Mesenchymal stem cell of Wharton's jelly (primary cell): ENCODE measurements around a stretch of chr11.

DNA sequence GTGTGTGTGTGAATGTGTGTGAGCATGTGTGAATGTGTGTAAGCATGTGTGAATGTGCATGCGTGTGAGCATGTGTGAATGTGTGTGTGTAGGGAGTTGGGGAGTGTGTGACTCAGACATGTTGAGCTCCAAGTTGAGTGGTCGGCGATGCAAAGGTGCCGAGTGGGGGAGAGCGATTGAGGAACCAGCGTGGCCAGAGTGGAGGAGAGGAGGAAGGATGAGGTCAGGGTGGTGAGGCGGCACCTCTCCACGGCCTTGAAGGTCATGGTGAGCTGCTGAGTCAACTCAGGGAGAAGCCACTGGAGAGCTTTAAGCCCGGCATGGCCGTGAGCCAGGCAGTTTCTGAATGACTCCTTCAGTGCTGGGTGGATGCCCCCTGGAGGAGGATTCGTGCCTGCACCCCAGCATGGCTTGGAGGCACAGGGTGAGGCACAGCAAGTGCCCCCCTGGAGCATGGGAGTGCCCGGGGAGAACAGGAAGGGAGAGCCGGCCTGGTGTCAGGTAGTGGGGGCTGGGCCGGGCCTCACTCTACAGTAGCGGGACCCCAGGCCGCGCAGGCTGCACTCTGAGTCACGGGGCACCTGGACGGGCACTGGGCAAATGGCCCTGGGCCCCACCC, 8.3 kb upstream of the CCDC88B start:
- CAGE, long polyA plus RNA = no peak

DNA sequence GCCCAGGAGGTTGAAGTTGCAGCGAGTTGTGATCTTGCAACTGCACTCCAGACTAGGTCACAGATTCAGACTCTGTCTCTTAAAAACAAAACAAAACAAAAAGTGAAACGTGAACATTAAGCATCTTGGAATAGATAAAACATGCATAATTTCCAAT, 801 bp upstream of the CCDC88B start:
- CAGE, long polyA plus RNA = no peak

DNA sequence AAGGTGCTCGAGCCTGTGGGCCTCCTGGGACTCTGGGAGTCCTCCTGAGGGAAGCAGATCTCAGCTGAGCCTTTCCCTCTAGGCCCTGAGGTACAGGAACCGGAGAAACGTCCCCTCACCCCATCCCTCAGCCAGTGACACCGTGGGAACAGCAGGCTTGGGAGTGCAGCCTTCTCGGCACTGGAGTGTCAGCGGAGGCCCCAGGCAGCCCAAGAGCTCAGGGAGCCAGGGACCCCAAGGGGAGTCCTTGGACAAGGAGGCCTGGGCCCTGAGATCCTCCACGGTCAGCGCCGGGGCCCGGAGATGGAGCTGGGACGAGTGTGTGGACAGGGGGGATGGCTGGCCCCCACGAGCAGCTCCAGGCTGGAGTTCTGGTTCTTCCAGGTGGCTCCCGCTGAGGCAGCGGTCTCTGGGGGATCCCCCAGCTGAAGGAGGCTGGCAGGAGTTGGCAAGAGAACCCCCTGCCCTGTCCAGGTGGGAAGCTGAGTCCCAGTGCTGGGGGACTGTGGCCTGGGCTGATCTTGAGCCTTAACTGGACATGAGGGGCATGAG, 1.9 kb upstream of the RPS6KA4 start:
- CAGE, long polyA plus RNA = no peak

- CAGE, long polyA plus RNA = no peak
These were observed 1.4 kb downstream of the RPS6KA4 start for GRCh38 chr11:64360209-64360861.

GRCh38 chr11:64447739-64448717, 89.1 kb downstream of the RPS6KA4 start:
- CAGE, long polyA plus RNA = no peak

DNA sequence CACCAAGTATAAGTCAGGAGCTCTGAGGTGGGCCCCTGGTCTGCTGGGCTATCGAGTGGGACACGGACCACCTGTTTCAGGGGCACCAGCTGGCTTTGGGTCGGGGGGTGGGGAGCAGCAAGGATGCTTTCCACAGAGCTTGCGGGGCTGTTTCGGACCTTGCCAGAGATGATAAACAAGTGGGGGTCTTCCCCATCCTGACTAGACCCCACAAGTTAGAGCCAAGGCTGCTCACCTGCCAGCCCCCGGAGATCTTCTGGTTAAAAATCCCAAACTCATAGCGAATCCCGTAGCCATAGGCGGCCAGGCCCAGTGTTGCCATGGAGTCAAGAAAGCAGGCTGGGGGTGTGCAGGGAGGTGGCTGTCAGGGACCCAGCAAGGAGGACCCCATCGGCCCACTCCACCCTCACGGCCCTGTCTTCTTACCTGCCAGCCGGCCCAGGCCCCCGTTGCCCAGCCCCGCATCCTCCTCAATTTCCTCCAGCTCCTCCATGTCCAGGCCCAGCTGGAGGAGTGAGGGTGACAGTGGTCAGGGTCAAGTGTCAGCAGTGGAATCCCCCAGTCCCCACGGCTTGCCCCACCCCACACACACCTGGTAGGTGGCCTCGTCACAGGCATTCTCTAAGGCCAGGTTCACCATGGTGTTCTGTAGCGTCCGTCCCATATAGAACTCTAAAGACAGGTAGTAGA, 1.6 kb downstream of the PYGM start:
- CAGE, long polyA plus RNA = no peak

DNA sequence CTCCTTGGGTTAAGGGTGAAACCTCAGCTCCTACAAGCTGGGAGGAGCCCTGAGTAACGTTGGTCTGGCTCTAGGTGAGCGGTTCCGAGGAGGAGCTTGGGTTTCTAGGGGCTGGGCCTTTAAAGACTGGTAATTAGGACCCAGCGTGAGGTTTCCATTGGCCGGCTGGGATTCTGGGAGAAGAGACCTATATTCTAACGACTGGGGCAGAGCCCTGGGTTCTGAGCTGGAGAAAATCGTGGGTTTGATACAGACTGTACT, 856 bp upstream of the MAP4K2 start:
- CAGE, long polyA plus RNA = no peak

DNA sequence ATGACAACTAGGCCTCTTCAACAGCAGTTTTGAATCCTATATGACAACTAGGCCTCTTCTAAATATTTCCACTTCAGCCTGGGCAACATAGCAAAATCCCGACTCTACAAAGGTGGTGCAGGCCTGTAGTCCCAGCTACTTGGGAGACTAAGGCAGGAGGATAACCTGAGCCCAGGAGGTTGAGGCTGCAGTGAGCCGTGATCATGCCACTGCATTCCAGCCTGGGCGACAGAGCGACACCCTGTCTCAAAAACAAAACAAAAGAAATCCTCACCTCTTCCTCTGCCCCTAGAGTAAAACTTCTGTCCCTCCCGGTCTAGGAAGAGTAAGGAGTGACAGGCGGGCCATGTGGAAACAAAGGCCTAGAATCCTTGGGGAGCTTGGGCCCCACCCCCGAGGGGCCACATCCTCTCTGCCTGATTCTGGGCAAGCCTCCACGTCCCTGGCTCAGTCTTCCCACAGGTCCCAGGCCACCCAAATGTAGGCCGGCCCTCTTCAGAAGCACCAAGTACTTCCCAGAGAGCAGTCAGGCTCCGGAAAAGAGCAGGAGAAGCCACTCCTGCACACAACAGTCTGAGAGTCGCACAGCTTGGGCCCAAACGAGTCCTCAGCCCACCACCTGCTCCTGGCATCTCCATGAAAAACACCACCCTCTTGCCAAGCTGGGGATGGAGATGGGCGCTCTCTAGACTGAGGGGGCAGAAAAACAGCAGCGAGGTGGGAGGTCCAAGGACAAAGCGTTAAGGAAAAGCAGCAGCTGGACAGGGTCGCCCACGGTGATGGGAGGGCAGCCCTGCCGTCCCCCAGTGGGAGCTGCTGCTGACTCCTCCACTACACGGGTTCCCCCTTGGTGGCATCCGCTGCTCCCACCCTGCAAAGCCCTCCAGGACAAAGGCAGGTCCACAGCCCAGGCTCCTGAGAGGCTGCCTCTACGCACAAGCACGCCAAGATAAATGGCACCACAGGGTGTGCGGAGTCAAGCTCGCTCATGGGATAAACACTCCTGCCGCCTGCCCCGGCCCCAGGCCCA, 15.5 kb downstream of the EHD1 start:
- CAGE, long polyA plus RNA = no peak

DNA sequence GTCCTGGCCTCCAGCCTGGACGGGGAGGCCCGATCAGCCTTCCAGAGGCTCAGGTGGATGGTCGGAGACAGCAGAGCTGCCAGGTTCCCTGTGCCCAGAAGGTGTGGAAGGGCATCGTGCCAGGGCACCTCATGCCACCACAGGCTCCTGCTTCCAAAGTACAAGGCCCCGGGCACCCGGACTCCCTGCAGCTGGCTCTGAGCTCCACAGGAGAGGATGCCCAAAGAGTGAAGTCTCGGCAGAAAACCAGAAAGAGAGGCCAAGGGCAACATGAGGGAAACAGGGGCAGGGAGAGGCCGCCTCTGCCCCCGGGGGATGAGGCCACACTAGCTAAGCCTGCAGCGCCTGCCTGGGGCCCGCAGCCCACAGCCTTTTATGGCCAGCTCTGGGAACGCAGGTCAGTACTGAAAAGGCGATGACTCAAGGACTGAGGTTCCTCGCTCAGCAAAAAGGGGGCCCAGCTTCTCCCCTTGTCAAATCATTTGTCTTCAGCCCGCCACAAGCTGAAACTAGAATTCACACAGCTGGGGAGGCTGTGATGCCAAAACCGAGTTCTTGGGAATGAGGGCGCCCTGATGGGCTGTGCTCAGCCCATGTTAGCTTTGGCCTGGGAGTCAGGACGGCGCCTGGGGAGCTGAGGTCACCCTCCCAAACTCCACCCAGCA, 14.1 kb downstream of the EHD1 start:
- CAGE, long polyA plus RNA = no peak

GRCh38 chr11:64875463-64875724, 3.0 kb downstream of the EHD1 start:
- CAGE, long polyA plus RNA = no peak

- CAGE, long polyA plus RNA = no peak
These were observed 541 bp upstream of the EHD1 start for GRCh38 chr11:64878741-64879583.

DNA sequence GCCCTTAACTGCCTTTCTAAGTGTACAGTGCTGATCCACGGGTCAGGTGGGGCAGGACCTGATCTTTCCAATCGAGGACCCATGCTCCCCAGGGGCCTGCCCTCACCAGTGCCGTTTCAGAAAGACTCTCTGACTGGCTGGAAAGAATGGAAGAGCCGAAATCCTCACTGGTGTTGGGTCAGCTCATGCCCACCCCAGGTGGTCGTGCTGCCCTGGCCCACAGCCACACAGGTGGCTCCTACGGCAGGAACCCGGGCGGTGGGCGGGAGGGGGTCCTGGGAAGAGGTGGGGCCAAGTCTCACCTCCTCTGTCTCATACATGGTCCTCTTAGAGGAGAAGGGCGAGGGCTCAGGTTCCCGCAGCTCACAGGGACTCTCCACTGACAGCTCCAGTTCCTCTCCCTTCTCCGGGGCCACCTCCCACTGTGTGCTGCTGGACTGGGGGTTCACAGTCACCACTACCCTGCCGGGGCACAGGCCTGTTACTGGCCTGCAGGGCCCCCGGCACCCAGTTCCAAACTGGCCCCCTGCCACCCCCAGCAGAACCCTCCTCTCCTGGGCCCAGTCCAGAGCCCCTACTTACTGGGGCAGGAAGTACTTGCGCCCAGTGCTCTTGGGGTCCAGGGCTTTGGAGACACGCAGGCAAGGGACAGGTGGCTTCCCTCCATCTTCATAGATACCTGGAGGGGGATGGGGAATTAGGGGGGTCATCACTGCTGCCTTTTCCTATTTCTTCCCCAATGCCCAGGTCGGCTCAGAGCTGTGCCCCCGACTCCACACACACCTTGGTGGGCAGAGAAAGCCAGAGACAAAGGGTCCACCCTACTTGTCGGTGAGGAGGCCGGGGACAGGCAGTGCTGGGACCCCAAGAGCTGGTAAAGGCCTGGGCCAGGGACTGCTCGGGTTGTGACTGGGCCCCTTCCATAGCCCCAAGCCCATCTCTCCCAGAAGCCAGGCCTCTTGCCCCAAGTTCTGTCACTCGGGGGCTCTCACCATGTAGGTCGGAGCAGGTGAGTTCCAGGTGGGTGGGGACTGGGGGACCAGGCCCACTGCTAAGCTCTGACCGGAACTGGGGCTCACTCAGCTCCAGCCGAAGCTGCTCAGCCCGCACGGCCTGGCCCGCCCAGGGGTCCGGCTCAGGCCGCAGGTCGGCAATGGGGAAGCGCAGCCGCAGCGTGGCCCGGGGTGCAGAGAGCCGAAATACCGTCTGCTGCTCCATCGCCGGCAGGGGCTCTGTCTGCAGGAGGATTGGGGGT, 7.9 kb downstream of the ATG2A start:
- CAGE, long polyA plus RNA = no peak

DNA sequence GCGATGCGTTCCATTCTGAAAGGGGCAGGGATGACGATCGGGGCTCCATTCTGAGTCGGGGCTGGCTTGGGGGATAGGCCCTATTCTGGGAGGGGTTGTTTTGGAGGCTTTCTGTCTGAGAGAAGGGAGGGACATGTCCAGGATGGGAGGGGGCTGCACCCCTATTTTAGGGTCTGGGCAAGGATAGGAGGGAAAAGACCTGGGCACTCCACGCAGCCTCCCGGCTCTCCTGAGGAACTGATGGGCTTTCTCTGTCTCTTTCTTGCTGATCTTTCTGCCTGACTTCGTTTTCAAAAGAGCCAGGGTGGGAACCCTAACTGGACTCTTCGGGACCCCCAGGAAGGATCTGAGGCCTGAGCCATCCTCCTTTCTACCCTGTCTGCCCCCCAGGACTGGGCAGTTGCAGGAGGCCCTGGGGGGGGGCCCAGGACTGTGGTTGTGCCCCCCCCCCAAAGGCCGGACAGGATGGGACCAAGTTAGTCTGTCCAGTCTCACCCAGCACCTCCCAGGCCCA, 742 bp downstream of the PPP2R5B start:
- CAGE, long polyA plus RNA = no peak

- CAGE, long polyA plus RNA = no peak
These were observed 1.3 kb downstream of the MAJIN start for GRCh38 chr11:64970696-64970856.

GRCh38 chr11:64996471-64996692, 389 bp downstream of the BATF2 start:
- CAGE, long polyA plus RNA = no peak

- CAGE, long polyA plus RNA = no peak
These were observed 1.4 kb upstream of the BATF2 start for GRCh38 chr11:64998215-64998553.

DNA sequence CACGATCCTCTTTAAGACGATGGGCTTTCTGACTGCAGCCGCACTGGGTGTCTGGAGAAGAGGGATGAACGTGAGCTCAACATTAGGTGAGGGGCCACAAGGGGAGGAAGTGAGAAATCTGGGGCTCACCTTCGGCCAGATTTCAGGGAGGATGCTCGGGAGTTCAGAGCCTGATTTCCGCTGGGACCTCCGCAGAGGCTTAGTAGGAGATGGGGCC, 432 bp downstream of the CDCA5 start:
- CAGE, long polyA plus RNA = no peak

GRCh38 chr11:65113671-65114520, 2.2 kb downstream of the TM7SF2 start:
- CAGE, long polyA plus RNA = no peak

DNA sequence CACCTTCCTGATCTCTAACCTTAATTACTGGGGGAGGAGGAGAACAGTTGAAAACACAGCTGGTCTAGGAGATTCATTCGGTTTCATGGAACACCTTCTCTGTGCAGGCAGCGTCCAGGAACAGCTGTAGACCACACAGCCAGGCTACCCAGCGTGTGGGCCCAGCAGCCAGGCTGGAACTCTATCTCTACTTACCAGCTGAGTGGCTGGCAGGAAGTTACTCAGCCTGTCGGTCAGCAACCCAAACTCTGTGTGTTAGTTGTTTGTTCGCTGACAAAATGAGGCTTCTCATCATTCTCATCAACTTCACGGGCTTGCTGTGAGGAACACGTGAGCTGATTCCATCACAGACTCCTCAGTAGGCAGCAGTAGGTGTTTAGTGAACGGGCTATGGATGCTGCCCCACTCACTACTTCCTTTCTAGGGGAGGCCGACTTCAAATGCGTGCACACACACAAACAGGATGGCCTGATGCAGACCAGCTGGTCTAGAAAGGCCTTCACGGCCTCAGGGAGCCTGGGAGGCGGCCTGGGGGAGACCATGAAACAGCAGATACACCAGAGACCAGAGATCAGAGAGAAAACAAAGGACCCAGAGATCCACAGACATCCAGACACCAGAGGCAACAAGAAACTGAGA, 849 bp upstream of the SPDYC start:
- CAGE, long polyA plus RNA = no peak

- CAGE, long polyA plus RNA = no peak
These were observed 685 bp downstream of the CAPN1 start for GRCh38 chr11:65182181-65183044.